Measurements from ENCODE around the gene KL.

DNA sequence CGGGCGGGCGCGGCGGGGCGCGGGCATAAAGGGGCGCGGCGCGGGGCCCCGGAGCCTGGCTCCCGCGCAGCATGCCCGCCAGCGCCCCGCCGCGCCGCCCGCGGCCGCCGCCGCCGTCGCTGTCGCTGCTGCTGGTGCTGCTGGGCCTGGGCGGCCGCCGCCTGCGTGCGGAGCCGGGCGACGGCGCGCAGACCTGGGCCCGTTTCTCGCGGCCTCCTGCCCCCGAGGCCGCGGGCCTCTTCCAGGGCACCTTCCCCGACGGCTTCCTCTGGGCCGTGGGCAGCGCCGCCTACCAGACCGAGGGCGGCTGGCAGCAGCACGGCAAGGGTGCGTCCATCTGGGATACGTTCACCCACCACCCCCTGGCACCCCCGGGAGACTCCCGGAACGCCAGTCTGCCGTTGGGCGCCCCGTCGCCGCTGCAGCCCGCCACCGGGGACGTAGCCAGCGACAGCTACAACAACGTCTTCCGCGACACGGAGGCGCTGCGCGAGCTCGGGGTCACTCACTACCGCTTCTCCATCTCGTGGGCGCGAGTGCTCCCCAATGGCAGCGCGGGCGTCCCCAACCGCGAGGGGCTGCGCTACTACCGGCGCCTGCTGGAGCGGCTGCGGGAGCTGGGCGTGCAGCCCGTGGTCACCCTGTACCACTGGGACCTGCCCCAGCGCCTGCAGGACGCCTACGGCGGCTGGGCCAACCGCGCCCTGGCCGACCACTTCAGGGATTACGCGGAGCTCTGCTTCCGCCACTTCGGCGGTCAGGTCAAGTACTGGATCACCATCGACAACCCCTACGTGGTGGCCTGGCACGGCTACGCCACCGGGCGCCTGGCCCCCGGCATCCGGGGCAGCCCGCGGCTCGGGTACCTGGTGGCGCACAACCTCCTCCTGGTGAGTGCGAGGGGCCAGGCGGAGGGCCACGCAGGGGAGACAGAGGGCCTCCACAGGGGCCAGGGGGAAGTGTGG is at the start of gene KL:
TSS of gene KL (plus strand) at position 54 of the 965 bp plus-strand sequence.
- RRBS = 3% methylated on average over 16 of the region's 117 CpGs

GRCh38 chr13:33092494-33092985 is 76.3 kb downstream of the KL start:
- RRBS = no CpG with 5 or more reads among the region's 6 CpGs

GRCh38 chr13:33123305-33124117 is 107.3 kb downstream of the KL start:
- RRBS = no CpG with 5 or more reads among the region's 13 CpGs

- RRBS = no CpG with 5 or more reads among the region's 9 CpGs
Observed at GRCh38 chr13:33125911-33126665, 109.9 kb downstream of the KL start.

- RRBS = no CpG with 5 or more reads among the region's 2 CpGs
Observed at GRCh38 chr13:33234429-33234952, 51.1 kb downstream of the STARD13 start.

GRCh38 chr13:33270884-33271566 is 14.5 kb downstream of the STARD13 start:
- RRBS = no CpG with 5 or more reads among the region's 4 CpGs

- RRBS = no CpG with 5 or more reads among the region's 2 CpGs
Observed at GRCh38 chr13:33343733-33344112, 58.2 kb upstream of the STARD13 start.

DNA sequence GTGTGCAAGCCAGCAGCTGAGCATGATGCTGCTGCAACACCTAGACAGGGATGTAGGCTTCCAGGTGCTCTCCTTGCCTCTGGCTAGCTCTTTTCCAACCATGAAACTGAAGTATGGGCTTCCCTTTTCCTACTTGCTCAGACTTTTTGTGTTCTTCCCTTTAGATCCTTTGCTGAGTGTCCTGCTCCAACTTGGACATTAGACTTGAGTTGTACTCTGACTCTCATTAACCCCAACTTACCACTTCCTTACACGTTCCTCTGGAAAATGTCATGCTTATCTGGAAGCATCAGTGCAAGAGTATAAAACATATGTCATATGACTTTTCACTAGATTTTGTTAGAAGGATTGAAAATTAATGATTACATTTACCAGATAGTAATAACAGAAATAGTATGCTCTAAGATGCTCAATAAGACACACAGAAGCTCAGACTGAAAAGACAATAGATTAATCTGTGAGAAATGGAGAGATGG is 161.8 kb upstream of the STARD13 start:
- RRBS = no CpG with 5 or more reads among the region's 1 CpG

DNA sequence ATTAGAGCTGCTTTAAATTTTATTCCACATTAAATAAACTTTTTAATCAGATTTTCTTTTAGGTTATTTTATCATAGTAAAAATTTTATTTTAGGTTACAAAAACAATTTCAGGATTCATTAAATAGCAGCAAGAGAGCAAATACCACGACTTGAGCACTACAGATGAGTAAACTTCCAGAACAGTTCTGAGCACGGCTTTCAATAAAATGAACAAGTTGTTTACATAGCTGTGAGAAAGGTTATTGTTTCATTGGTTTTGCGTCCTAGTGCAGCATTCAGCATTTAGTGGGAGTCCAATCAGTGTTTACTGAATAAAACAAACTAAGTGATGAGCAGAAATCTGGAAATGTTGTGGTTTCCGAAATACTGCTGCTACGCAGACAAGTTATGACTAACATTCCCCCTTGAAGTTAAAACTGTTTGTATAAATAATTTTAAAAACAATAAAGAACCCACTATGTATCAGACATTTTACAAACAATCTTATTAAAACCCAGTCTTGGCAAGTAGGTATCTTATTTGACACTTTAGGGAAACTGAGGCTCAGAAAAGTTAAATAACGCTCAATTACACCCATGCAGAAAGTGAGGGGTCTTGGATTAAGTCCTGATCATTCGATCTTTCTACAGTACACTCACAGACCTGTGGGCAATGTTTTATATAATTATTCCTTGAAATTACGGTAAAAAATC is 251.5 kb upstream of the STARD13 start:
- RRBS = no CpG with 5 or more reads among the region's 8 CpGs

GRCh38 chr13:33610691-33611807 is 206.9 kb upstream of the RFC3 start:
- RRBS = no CpG with 5 or more reads among the region's 34 CpGs

- RRBS = no CpG with 5 or more reads among the region's 9 CpGs
Observed at GRCh38 chr13:35474616-35475027, 1.9 kb downstream of the MAB21L1 start.

DNA sequence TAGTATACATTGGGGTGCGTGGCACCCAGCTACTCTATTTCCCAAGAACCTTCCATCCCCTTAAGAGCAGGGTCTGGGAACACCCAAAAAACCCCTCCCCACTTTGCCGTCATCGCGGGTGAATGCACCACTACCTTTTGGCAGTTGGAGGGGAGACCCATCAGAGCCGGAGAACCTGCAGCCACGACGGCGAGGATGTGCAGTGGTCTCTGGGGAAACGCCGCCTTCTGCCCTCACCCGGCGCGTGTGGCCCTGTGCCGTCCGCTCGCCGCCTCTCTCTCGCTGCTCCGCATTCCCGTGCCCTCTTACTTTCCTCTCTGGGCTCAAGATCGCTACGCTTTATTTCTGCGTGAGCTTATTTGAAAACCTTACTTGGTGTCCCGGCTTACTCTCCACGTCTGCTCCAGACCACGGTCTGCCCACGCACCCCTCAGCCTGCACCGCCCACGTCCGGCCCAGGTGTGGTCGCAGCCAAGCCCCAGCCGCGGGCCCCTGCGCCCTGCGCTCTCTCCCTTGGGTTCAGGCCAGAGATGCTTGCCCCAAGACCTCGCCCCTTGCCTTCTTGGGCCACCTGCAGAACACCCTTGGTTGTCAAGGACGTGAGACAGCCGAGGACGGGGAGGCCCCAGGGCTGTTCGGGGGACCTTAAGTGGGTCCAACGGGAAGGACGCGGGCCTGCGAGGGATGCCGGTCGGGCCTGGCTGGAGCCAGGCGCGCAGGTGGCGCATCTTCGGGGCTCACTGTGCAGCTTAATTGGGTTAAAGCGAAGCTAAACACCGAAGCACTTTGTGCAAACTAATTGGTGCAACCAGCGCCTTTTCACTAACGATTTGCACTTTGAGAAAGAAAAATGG is 2.0 kb upstream of the MAB21L1 start:
- RRBS = 77% methylated on average over 14 of the region's 54 CpGs

GRCh38 chr13:35772004-35772501 is 295.6 kb upstream of the MAB21L1 start:
- RRBS = no CpG with 5 or more reads among the region's 4 CpGs

DNA sequence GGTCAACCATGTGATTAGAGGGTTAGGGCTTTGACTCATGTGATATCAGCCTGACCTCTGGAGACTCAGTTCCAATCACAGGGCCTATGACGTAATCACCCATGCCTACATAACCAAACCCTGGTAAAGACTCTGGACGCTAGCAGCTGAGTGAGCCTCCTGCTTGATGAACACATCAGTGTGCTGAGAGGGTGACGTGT is 203.5 kb downstream of the DCLK1 start:
- RRBS = no CpG with 5 or more reads among the region's 3 CpGs

DNA sequence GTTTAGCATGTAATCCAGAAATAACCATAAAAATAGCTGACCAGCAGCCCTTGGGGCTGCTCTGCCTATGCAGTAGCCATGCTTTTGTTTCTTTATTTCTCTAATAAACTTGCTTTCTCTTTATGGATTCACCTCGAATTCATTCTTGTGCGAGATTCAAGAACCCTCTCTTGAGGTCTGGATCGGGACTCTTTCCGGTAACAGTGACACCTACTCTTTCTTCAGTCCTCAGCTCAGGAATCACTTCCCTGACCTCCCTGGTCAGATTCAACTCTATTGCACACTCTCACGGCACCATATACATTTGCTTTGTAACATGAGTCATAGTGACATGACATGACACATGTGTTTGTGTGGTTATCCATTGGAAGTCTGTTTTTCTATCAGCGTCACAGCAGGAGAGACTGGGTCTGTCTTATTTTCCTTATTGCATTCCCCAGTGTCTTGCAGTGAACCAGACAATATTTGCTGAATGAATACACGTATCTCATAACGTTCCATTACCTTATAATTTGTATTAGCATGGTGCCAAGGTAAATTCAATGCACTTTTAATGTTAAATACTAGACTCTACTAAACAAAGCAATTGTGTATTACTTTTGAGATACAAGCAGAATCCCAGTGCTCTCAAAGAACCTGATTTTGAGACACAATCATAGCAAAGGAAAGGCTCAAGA is 102.1 kb downstream of the DCLK1 start:
- RRBS = no CpG with 5 or more reads among the region's 8 CpGs

DNA sequence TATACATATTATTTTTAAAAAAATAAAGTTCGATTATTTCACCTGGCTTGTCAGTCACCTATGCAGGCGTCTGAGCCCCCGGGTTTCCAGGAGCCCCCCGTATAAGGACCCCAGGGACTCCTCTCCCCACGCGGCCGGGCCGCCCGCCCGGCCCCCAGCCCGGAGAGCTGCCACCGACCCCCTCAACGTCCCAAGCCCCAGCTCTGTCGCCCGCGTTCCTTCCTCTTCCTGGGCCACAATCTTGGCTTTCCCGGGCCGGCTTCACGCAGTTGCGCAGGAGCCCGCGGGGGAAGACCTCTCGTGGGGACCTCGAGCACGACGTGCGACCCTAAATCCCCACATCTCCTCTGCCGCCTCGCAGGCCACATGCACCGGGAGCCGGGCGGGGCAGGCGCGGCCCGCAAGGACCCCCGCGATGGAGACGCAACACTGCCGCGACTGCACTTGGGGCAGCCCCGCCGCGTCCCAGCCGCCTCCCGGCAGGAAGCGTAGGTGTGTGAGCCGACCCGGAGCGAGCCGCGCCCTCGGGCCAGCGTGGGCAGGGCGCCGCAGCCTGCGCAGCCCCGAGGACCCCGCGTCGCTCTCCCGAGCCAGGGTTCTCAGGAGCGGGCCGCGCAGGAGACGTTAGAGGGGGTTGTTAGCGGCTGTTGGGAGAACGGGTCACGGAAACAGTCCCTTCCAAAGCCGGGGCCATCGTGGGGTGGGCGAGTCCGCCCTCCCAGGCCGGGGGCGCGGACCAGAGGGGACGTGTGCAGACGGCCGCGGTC is 827 bp upstream of the CCNA1 start:
- RRBS = 2% methylated on average over 32 of the region's 79 CpGs

DNA sequence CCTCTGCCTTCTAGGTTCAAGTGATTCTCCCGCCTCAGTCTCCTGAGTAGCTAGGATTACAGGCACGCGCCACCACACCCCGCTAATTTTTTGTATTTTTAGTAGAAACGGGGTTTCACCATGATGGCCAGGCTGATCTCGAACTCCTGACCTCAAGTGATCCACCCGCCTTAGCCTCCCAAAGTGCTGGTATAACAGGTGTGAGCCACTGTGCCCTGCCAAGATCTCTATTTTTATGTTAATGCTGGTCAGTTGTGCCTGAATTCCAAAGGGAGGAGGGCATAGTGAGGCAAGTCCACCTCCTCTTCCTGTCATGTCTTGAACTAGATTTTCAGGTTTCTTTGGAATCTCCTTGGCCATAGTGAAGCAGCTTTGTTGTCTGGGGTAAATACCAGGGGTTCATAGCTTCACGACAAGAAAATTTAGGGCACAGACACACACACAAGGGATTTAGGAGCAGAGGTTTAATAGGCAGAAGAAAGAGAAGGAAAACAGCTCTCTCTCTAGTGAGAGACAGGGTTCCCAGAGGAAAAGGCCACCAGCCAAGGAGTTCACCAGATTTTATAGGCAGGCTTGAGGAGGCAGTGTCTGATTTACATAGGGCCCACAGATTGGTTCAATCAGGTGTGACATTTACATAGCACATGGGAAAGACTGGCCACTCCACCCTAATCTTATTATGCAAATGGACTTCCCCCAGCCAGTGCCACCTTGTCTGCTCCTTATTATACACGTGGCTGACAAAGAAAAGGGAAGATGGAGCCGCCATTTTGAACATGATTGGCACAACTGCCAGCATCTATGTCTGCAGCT is 57.0 kb upstream of the RFXAP start:
- RRBS = no CpG with 5 or more reads among the region's 10 CpGs

- RRBS = no CpG with 5 or more reads among the region's 3 CpGs
Observed at GRCh38 chr13:36862349-36862802, 43.4 kb downstream of the RFXAP start.

GRCh38 chr13:37118057-37118513 is 12.6 kb upstream of the CSNK1A1L start:
- RRBS = no CpG with 5 or more reads among the region's 3 CpGs

GRCh38 chr13:37127705-37128364 is 22.4 kb upstream of the CSNK1A1L start:
- RRBS = no CpG with 5 or more reads among the region's 5 CpGs

Measured in AG10803 (cell line).